Metanephros (tissue), 2 donors: ENCODE measurements around a stretch of chr12.

DNA sequence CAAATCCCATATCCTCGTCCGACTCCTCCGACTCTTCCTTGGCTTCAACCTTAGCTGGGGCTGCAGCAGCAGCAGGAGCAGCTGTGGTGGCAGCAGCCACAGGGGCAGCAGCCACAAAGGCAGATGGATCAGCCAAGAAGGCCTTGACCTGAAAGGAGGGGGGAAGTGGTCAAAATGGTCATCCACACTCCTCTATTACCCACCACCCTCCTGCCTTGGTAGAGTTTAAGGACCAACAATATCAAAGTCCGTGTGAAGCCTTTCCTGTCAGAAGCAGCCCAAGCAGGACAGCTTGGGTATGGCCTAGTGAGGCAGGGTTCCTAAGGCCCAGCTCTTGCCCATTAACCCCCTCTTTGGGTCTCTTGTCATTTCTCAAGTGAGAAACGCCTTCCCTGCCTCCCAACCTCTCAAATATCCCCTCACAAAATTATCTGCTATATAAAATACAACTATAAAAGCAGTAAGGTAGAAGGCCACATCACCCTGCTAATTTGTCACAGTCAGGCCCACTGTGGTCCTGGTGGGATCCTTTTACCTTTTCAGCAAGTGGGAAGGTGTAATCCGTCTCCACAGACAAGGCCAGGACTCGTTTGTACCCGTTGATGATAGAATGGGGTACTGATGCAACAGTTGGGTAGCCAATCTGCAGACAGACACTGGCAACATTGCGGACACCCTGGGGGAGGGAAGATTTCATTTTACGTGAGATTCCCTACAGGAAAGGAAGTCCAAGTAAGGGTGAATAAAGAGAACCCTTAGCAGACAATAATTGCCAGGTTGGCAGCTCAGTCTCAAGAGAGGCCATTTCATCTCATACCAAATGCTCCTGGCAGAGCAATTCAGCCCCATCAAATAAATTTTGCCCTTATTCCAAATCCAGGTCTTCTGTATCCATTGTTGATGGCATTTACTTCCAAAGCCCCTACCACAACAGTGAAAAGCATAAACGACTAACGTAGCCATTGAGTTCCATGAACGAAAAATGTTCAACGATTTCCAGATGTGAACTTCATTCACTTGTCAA lies 2.6 kb upstream of the GCN1 start:
- RAMPAGE, long total RNA: no peak

DNA sequence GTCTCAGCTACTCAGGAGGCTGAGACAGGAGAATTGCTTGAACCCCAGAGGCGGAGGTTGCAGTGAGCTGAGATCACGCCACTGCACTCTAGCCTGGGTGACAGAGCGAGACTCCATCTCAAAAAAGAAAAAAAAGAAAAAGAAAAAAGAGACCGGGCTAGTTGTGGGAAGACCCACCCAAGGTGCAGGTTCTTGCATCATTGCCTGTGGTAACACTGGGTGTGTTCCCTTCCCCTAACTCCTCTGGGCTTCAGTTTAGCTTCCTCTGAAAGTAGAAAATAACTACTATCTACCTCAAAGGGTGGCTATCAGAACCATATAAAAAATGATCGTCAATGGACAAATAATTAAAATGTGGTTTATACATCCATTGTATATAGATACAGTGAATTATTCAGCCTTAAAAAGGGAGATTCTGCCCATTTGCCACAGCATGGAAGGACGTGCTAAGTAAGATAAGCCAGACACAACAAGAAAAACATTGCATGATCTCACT lies 12.1 kb downstream of the PXN start:
- RAMPAGE, long total RNA: no peak

DNA sequence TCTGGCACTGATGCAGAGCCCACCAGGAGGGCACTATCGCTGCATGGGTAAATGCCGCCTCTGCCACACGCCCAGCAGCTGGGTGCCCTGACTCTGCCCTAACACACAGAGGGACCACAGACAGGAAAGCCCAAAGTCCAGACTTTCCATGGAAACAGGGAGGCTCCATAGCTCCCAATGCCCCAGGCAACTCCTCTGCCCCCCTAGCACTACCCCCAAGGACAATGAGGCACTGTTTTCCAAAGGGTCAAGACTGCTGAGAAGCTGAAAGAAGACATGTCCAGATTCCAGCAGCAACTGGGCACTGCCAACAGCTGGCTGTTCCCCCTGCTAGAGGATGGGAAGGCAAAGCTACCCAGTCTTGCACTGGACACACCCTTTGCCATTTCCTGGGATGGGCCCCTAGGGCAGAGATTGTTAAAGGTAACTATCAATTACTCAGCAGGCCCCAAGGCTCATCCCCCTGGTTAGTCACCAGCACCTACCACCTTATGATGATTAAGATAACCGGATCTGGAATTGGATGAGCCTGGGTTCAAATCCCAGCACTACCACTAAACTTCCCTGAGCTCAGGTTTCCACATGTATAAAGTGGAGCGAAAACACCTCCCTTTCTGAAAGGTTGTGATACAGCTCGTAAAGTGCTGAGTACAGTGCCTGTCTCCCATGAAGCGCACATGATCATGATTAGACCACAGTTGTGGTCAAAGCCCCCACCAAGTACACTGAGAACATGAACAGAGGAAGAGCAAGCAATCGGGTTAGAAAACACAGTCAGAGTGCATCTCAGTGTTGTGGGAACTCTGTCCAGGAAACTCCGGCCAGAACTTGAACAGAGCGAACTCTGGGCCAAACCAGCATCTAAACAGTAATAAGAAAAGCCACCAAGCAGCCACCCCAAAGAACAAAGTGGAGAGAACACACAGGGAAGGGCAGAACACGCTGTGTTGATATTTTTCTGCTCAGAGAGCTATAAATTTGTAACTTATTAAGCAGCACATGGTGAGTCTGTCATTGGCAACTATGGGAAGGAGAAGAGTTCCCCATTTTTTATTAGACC lies 3.2 kb downstream of the PXN start:
- RAMPAGE, long total RNA: no peak

GRCh38 chr12:120263786-120264063 lies 1.8 kb downstream of the PXN start:
- RAMPAGE, long total RNA: no peak

- RAMPAGE, long total RNA: no peak
These were observed 8.7 kb upstream of the SIRT4 start for GRCh38 chr12:120293412-120293854.

- RAMPAGE, long total RNA: no peak
These were observed 7.5 kb downstream of the MSI1 start for GRCh38 chr12:120361264-120362130.

DNA sequence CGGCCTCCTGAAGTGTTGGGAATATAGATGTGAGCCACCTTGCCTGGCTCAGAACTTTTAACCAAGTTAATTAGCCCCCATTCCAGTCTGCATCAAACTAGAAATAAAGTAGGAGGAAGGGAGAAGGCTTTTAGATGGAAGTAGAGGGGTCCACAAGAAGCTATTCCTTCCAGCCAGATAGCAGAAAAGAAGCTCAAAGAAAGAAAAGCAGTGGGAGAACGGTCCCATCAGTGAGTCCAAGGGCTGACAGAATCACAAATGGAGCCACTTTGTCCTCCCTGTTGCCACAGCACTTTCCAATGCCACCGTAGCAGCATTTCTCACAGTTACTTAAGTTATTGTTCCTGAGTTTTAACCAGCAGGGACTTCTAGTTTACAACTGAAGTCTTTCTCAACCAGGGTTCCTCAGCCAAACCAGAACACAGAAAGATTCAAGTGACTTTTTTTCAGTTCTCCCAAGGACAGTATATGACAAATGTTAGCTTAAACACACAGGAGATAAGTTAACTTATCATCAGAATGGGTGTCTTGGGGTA lies 6.8 kb downstream of the GATC start:
- RAMPAGE, long total RNA: no peak

- RAMPAGE, long total RNA: no peak
These were observed 1.0 kb downstream of the RNF10 start for GRCh38 chr12:120535145-120535614.

DNA sequence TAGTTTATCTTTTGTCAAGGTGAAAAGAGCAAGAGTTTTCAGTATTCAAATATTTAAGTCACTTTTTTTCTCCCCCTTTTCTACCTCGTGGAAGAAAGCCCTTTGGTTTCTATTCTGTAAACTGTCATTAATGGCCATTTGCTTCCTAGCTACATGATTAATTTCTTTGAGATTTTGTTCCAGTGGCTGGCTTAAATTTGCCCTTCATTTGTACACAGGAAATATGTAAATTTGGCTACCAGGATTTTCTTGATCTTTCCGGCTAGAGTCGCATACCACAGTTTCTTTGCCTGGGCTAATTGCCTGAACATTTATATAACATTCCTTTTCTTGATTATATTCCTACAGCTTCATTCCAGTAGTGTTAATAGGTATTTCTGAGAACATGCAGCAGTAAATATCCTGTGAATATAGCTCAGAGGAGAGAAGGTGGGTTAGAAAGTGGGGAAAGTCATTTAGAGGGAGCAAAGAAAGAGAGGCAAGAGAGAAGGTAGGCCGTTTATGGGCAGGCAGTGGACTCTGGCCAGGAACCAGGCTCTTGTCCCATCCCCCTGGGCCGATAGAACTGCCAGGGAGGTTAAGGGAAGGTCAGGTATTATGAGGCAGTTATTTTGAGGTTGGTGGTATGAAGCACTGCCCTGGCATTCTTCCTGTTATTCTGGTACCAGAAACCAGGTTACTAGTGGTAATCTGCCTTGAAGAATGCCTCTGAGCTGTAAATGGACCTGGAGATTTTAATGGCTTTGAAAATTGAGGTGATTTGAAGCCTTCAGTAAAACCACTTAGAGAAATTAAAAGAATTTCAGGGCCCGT lies 4.2 kb downstream of the RNF10 start:
- RAMPAGE, long total RNA: no peak

DNA sequence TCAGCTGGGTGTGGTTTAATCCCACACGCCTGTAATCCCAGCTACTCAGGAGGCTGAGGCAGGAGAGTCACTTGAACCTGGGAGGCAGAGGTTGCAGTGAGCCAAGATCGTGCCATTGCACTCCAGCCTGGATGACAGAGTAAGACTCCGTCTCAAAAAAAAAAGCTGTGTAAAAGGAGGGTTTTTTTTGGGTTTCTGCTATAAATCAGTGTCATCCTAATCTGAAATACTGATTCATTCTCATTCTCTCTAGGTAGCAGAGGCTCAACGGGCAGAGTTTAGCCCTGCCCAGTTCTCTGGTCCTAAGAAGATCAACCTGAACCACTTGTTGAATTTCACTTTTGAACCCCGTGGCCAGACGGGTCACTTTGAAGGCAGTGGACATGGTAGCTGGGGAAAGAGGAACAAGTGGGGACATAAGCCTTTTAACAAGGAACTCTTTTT lies 18.1 kb downstream of the RNF10 start:
- RAMPAGE, long total RNA: no peak

DNA sequence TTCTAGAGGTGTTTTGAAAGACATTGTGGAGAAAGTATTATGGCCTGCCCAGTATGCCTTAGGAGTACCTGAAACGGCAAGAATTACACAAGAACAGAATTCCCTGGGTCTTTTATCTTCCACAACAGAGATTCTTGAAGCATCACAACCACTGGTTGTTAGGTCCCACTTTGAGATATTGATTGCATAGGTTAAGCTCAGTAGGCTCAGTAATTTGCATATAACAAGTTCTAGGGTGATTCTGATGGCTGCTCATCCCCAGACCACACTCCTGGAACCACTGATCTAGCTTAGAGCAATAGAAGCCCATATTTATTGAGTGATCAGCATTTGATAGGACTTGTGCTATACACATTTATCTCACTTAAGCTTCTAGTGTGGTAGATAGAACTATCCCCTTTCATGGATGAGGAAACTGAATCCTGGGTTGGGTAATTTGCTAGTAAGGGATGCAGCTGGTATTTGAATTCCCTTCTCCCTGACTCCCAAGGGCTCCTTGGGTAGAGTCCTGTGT lies 19.9 kb downstream of the POP5 start:
- RAMPAGE, long total RNA: no peak

GRCh38 chr12:120630136-120630613 lies 10.3 kb upstream of the CABP1 start:
- RAMPAGE, long total RNA: no peak

DNA sequence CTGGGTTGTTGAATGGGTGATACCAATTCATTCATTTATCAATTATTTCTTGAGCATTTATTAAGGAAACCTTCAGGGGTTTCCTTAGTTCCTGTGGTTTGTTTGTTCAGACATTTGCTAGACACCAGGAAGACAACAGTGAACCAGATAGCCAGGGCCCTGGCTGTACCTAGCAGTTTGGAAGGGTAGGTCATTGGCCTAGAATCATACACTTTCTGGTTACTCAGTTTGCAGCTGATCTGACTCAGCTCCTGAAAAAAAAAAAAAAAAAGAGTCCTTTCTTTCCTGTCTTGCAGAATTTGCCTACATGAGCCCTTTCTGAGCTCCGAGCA lies 2.3 kb downstream of the CABP1 start:
- RAMPAGE, long total RNA: no peak

DNA sequence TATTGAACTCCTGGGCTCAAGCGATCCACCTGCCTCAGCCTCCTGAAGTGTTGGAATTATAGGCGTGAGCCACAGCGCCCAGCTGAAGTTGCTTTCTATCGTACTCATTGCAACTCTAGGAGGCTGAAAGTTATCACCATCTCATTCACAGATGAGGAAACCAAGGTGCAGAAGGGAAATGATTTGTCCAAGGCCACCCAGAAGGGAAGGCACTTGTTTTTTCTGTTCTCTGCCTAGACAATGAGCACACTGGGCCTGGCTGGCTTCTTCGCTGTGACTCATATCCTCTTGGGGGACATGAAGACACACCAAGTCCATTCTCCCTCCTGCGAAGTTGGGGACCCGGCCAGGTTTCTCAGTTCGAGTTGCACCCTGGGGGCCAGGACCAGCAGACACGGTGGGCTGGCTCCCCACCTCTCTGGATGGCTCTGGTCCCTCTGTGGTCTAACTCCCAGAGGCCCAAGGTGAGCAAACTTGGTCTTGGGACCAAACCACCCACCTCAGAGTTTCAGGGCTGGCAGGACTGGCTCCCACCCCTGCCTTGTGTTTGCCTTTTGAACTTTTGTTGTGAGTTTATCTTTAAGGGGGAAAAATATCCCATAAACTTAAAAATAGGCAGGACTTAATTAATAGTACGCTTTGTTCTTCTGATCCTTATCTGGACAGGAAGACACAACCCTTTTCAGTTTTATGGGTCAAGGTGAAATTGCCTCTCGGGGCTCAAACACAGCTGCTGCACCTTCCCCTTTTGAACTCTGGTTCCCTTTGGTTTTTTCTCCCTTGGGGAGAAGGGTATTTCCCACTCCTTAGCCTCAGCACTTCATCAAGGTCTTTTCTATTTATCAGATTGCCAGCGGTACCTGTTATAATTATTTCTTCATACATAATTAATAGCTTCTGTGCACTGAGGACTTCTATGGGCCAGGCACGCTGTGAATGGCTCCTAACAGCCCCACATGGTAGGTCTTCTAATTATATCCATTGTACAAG lies 9.0 kb upstream of the MLEC start:
- RAMPAGE, long total RNA: no peak

DNA sequence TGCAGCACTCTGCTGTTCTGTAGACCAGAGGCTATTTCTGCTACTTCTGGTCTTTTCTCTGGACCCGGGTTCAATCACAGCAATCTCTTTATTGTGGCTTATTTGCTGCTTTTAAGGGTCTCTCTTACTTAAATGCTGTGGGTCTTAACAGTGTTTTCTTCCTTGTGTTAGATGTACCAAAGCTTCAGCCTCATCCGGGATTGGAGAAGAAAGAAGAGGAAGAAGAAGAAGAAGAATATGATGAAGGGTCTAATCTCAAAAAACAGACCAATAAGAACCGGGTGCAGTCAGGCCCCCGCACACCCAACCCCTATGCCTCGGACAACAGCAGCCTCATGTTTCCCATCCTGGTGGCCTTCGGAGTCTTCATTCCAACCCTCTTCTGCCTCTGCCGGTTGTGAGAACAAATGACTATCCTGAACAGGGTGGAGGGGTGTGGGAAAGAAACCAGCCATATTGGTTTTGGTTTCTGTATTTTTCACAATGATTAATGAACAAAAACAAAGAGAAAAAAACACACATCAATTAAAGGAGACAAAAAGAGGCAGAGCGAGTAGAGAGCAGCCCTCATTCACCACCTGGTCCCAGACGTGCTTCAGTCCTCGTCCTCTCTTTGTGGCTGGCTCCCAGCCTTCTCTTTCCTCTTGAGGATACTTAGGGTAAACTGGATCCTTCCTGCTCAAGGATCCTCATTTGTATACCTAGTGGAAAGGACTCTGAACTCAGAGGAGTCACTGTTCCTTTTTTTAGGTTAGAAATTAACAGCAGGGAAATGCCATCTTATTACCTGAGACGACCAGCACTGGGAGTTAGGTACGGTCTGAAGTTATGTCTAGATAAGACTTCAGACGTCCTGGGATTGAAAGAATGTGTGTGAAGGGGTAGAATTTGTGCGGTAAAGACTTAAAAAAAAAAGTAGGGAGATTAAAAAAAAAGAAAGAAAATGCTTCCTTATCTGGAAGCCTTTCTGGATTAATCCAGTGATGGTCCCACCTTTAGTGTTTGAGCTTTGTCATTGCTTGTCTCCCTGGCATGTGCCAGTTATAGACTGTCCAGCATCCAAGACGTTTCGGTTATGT lies 9.5 kb downstream of the MLEC start:
- RAMPAGE, long total RNA: no peak

DNA sequence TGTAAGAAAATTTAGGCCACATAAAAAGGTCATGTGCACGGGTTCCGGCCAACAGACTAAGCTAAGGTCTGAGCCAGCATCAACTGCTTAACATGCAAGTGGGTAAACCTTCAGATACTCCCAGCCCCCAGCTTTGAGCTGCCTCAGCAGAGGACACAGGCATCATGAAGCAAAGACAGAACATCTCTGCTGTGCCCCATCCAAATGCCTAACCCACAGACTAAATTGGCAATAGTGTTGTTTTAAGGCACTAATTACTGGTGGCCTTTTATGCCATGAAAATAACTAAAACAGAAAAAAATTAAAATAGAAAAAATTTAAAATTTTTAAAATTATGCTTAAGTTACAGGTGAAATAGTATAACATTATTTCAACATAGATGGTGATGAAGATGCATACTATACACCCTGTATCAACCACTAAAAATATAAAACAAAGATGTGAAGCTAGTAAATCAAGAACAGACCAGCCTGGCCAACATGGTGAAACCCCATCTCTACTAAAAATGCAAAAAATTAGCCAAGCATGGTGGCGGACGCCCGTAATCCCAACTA lies 29.1 kb downstream of the SPPL3 start:
- RAMPAGE, long total RNA: no peak

GRCh38 chr12:120955289-120955652 lies 23.1 kb upstream of the HNF1A start:
- RAMPAGE, long total RNA: no peak

DNA sequence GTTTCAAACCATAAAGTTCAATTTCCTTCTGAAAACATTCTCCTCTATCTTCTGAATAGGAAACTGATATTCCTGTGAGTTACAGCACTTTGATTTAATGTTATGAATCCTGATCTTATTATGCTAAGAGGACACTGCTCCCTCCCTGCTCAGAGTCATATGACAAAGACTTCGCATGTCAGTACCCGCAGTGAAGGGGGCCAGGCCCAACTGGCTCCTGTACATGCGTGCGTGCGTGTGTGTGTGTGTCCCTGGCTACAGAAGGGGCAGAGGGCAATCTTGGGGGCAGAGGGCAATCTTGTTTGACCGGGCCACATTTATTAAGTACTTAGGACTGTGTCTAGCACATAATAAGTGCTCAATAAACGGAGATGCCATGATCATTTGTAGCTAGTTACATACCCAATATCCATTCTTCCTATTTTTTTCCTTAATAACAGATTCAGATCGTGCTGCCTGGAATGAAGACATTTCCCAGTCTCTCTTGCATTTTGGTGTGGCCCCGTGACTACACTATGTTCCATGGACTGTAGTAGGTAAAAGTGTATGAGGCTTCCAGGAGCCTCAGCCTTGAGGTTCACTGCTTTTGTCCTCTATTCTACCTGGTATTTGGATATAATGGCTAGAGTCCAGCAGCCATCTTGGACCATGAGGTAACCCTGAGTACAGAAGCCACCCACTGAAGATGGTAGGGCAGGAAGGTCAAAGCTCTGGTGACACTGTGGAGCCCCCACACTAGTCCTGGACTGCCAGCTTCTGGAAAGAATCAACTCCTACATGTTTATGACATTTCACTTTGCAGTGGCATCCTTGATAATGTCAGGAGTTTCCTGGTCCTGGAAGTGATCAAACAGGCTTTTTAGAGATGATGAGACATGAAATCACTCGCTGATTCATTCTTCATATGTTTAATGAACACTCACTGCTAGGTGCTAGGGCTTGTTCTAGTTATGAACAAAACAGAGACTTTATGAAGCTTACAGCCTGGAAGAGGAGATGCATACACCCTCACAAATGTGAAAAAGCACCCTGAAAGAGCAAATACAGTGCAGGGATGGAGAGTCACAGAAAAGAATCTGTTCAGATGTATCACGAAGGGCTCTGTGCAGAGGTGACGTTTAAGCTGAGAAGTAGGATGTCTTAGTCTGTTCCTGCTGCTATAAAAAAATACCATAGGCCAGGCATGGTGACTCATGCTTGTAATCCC lies 16.0 kb upstream of the HNF1A start:
- RAMPAGE, long total RNA: no peak

GRCh38 chr12:120980179-120981423 lies 2.3 kb downstream of the HNF1A start:
- RAMPAGE, long total RNA: no peak

GRCh38 chr12:120984183-120984920 lies 6.0 kb downstream of the HNF1A start:
- RAMPAGE, long total RNA: no peak